Temporal lobe (tissue), 2 donors: ENCODE data around the genes SEC14L3 and SLC35E4.

DNA sequence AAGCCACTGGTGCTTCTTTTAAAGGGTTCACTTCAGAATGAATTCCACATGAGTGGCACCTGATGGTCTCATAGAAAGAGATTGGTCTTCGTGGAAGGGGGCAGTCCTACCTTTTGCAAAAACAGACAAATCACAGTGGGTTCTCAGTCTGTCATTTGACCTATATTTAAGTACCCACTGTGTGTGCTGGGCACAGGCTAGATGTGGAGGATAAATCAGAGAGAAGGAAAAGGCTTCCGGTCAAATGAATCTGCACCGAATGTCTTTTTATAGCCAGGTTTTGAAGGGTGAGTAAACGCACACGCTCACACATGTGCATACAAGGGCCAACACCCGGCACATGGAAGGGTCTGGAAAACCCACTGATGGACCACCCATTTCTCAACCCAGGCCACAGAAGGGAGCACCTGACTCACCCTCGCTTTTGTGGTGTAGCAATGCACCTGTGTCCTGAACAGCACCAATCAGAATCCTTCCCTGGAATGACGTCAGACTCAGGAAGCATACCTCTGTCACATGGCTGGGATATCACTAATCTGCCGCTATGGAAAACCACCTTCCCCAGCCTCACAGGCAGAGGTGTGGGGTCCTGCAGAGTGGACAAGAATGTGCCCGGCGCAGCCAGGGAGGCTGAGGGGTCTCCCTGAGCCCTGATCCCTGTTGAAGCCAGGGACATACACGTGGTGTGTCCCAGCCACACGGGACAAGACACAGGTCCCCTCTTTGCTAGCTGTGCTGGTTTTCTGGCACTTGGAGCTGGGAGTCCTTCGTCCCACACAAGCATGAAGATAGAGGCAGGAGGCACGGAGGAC, 8.9 kb upstream of the OSM start:
- RAMPAGE, long total RNA = no peak

GRCh38 chr22:30398107-30398728, 1.4 kb downstream of the SEC14L2 start:
- RAMPAGE, long total RNA = no peak

- RAMPAGE, long total RNA = no peak
Measured at GRCh38 chr22:30471906-30472316, at the start of gene SEC14L3. Gene SEC14L3, minus strand, starts transcription at chr22:30472017.

GRCh38 chr22:30635251-30636359, at the start of gene SLC35E4:
Gene SLC35E4, plus strand, starts transcription at chr22:30635781.
- RAMPAGE, long total RNA = no peak

GRCh38 chr22:31081492-31081732, 294 bp downstream of the SMTN start:
- RAMPAGE, long total RNA = no peak

GRCh38 chr22:31085149-31086076, 4.3 kb downstream of the SMTN start:
- RAMPAGE, long total RNA = no peak

GRCh38 chr22:31108037-31108242, 572 bp upstream of the SELENOM start:
- RAMPAGE, long total RNA = no peak

DNA sequence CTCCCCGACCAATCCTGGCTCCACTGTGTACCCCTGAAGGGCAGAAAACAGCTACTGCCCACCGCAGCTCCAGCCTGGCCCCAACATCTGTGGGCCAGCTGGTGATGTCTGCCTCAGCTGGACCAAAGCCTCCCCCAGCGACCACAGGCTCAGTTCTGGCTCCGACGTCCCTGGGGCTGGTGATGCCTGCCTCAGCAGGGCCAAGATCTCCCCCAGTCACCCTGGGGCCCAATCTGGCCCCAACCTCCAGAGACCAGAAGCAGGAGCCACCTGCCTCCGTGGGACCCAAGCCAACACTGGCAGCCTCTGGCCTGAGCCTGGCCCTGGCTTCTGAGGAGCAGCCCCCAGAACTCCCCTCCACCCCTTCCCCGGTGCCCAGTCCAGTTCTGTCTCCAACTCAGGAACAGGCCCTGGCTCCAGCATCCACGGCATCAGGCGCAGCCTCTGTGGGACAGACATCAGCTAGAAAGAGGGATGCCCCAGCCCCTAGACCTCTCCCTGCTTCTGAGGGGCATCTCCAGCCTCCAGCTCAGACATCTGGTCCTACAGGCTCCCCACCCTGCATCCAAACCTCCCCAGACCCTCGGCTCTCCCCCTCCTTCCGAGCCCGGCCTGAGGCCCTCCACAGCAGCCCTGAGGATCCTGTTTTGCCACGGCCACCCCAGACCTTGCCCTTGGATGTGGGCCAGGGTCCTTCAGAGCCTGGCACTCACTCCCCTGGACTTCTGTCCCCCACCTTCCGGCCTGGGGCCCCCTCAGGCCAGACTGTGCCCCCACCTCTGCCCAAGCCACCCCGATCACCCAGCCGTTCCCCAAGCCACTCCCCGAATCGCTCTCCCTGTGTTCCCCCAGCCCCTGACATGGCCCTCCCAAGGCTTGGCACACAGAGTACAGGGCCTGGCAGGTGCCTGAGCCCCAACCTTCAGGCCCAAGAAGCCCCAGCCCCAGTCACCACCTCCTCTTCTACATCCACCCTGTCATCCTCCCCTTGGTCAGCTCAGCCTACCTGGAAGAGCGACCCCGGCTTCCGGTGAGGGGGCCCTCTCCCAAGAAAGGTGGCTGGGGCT, 2.5 kb downstream of the INPP5J start:
- RAMPAGE, long total RNA = no peak

GRCh38 chr22:31214963-31215568, 3.0 kb downstream of the LIMK2 start:
- RAMPAGE, long total RNA = no peak

GRCh38 chr22:31268668-31269451, 23.4 kb downstream of the PIK3IP1 start:
- RAMPAGE, long total RNA = no peak

DNA sequence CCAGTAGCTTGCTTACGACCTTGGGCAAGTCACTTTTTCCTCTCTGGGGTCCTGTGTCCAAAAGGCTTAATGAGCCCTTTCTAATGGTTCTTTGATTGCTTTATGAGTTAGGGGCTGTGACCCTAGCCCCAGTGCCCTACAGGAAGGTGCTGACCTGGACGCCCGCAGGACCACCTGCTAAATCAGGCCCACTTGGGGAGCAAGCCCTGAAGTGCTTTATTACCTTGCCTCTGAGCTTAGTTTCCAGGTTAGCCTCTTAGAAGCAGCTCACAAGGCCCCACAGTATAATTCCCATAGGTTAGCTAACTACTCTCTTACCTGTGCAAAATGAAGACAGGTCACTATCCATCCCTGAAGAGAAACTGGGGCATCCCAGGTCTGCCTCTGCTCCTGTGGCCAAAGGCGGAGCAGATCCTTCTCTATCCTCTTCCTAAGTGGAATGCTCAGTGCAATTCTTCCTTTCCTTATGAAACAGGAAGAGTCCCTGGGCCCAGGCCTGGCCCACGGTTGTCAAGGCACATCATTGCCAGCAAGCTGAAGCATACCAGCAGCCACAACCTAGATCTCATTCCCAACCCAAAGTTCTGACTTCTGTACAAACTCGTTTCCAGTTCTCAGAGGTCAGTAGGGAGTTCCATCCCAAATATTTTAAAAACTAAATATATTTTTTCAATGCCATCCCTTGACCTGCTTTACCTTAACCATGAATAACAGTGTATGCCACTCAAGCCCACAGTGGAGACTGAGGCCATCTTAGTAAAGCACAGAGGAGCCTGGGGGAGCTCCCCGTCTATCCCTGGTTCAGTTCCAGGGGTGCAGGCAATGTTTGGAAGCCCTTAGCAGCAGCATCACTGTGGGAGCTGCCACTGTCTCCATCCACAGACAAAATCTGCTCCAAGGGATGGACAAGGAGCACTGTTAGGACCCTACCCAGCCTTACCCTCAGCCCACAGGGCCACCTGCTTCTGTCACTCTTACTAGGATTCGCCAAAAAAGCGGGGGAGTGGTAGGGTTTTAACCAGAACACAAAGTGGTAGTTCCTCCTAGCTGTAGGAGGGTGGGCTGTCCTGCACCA, 10.0 kb downstream of the PIK3IP1 start:
- RAMPAGE, long total RNA = no peak

- RAMPAGE, long total RNA = no peak
Measured at GRCh38 chr22:31342351-31342995, 3.7 kb downstream of the PATZ1 start.

GRCh38 chr22:31400080-31400620, 746 bp downstream of the DRG1 start:
- RAMPAGE, long total RNA = no peak

GRCh38 chr22:31560885-31561415, 64.6 kb downstream of the SFI1 start:
- RAMPAGE, long total RNA = no peak

DNA sequence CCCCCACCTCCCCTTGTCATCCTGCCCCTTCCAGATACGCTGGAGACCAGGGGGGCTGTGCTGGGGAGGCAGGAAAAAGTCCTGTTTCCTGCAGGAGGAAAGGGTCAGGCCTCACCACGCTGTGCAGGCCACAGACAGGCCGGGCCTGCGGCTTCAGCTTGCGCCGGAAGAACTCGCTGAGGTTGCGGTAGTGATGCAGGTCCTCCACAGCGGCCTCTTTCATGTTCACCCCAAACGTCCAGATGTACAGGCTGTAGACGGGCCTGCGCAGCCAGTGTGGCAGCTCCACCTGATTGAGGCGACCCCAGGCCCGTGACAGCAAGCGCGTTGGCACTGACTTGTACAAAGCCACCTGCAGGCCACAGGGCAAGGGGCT, 40.5 kb downstream of the PISD start:
- RAMPAGE, long total RNA = no peak

DNA sequence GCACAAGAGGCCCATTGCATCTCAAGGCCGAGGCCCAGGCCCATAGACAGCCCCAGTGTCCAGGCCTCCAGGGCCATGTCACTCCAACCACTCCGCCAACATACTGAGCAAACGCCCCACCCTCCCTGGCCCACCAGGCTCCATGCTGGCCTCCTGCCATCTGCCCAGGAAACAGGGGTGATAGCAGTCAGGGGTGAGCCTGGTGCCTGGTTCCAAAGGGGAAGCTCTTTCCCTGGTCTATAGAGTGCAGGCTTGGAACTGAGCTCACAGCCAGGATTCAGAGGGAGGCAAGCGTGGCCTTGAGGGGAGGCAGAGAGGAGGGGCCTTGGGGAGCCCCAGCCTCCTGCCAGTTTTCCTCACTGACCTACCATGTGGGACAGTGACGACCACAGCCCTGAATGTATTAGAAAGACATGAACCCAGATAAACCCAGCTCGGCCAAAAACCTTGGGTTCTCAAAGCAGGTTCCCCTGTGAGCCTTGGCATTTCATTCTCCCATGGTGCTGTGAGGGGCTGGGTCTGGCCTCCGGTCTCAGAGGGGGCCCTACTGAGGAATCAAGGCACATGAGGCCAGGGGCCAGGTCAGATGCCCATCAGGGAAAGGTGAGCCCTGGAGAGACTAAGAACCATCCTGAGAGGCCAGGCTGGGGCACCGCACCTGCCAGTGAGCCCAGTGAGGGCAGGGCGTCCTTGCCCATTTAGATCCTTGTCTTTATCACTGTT, 34.5 kb downstream of the PISD start:
- RAMPAGE, long total RNA = no peak

- RAMPAGE, long total RNA = no peak
Measured at GRCh38 chr22:31676614-31677248, 14.7 kb upstream of the PISD start.

GRCh38 chr22:31951637-31952485, 7.5 kb downstream of the YWHAH start:
- RAMPAGE, long total RNA = no peak

DNA sequence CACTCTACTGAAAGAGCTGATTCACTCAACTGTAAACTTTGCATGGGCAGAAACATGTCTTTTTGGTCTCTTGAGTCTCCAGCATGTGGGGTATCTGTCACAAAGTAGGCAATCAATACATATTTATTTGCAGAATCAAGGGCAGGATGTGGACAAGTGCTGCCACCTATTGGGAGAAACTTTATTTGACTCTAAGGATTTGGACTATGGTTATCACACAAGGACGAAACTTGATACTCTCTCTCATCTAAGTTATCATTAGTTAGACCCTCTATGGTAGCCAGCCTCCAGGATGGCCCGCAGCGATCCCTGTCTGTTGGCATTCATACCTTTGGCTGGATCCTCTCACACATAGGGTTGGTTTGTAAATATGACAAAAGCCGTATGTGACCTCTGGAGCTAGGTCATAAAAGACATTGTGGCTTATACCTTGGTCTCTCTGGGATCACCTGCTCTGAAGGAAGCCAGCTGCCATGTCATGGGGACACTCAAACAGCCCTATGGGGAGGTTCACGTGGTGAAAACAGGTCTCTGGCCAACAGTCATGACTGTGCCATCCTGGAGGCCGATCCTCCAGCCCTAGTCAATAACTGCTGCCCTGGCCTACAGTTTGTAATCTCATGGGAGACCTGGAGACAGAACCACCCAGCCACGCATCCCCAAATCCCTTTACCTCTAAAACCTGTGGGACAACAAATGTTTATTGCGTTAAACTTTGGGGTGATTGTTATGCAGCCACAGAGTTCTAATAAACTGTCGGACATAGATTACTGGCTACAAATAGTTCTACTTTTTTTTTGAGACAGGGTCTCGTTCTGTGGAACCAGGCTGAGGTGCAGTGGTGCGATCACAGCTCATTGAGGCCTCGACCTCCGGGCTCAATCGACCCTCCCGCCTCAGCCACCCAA, 1.0 kb upstream of the FBXO7 start:
- RAMPAGE, long total RNA = no peak

- RAMPAGE, long total RNA = no peak
Measured at GRCh38 chr22:32494639-32495525, 20.3 kb downstream of the FBXO7 start.